Trachea (tissue), 1 donor: ENCODE measurements around the genes EML6 and PNPT1.

- PRO-cap: no peak
Observed at GRCh38 chr2:54664204-54664899, 59.1 kb upstream of the EML6 start.

GRCh38 chr2:54668639-54669320 lies 54.7 kb upstream of the EML6 start:
- PRO-cap: no peak

DNA sequence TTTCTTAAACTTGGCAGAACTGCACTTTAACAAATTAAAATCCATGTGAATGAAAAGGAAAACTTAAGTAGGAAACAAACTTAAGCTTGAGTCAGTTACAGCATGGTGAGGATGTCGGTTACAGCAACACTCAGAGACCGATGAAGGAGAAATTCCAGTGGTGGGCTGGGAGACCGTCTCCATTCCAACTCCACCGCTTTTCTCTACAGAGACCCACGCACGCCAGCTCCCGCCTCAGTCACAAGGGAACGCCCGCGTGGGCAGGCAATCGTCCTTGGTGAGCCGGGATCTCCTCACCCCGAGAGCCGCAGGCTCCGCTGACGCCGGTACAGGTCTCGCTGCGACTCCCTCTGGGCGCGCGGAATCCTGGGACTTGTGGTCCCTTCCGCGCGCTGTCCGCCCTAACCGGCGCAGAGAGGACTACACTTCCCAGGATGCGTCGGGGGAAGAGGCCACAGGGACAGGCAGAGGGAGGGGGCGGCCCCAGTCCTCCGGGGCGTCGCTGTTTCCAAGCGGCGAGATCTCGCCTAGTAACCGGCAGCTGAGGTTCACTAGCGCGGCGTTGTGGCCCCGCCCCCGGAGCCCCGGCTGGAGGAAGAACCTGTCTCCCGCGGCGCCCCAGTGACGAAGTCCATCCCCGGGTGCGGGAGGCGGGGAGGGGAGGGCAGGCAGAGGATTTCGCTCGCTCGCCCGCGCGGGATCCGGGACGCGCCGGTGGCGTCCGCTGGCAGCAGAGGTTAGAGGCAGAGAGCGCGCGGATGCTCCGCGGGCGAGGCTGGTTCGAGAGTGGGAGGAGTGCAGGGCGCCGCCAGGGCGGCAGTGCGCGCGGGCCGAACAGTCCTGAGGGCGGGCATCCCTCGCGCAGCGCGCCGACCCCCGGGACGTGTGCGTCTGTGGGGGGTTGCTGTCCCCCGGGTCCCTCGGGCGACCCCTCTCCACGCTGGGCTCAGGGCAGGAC lies at the start of gene EML6:
Gene EML6, plus strand, starts transcription at position 621 of the 958 bp plus-strand sequence.
- PRO-cap: bidirectional peak, plus-strand start at position 579 of the sequence, minus-strand start at position 201 of the sequence

- PRO-cap: no peak
Observed at GRCh38 chr2:54980609-54981428, 69.4 kb downstream of the RTN4 start.

DNA sequence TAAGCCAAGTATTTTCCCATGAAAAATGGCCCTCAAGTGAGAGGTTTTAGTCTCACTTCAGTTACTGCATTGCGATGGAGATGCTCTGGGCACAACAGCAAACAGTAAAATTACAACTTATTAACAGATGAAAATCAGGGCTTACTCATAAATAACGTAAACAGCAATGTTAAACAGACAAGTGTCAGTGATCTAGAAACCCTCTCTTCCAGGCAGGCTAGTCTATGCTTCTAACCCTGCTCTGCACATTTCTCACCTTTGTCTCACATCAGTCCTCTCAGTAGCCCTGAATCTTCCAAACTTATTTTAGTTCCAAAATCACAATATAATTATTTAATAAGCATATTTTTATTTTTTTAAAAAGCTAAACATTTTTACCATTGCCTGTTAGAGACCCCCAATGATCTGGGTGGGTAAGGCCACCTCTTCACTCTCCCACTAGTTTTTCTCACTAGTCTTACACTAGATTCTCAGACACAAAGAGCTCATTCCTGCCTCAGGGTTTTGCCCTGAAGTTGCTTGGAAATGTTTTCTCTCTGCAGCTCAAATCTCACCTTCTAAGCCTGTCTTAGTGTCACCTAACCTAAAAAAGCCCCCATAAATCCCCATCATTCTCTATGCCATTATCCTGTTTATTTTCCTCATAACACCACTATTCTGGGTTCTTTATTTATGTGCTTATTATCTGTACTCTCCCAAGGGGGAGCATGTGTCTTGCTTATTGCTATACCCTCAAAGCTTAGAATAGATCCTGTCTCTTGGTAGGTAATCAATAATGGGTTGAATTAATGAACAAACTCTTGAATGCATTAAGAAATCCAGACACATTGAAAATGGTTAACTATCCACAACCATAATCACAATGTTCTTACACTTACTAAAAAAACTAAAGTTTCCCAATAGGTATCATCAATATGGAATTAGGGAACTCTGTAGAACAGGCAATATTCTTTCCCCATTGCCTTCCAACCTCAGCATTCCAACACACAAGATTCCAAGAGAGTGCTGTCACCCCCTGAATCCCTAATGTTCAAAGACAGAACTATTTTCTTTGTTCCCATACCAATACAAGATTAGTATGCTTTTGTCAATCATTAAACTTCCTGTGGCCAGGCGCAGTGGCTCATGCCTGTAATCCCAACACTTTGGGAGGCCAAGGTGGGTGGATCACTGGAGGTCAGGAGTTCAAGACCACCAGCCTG lies 3.9 kb downstream of the RTN4 start:
- PRO-cap: no peak

GRCh38 chr2:55048866-55049351 lies 1.3 kb downstream of the RTN4 start:
- PRO-cap: bidirectional peak, plus-strand start at chr2:55048931, minus-strand start at chr2:55048664; bidirectional peak, plus-strand start at chr2:55049191, minus-strand start at chr2:55049019

GRCh38 chr2:55049352-55049889 lies 830 bp downstream of the RTN4 start:
- PRO-cap: bidirectional peak, plus-strand start at chr2:55049747, minus-strand start at chr2:55049544

- PRO-cap: no peak
Observed at GRCh38 chr2:55152458-55153224, 79.5 kb downstream of the CLHC1 start.

- PRO-cap: no peak
Observed at GRCh38 chr2:55530378-55530765, 10.9 kb downstream of the CFAP36 start.

DNA sequence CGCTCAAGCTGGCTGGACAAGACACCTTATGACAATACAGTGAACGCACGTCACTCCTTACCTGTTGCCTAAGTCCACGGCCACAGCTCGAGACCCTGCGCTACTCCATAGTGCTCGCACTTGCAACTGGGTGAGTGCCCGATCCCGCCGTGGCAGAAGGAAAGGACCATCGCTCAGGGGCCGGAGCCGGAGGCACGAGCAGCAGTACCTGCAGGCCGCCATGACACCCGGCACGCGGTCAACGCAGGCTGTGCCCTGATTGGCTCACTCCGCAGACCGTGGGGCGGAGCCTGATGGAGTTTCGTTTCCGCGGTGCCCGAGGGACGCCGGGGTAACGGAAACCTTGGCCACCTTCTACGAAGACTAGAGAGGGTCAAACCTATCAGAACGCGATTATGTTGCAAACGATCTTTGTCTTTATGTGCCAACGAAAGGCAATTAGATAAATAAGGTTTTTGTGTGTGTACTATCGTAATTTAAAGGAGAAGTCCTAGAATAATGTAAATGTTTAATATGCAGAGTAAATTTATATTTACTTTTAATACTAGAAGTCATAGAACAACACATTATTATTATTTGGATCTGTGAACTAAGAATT lies at the start of gene PNPT1:
Gene PNPT1, minus strand, starts transcription at position 243 of the 598 bp plus-strand sequence.
- PRO-cap: unidirectional peak, minus-strand start at position 234 of the sequence

- PRO-cap: unidirectional peak, minus-strand start at chr2:56185775
Observed at GRCh38 chr2:56185619-56186172, 1.9 kb downstream of the CCDC85A start.

GRCh38 chr2:56448908-56449397 lies 265.2 kb downstream of the CCDC85A start:
- PRO-cap: no peak

DNA sequence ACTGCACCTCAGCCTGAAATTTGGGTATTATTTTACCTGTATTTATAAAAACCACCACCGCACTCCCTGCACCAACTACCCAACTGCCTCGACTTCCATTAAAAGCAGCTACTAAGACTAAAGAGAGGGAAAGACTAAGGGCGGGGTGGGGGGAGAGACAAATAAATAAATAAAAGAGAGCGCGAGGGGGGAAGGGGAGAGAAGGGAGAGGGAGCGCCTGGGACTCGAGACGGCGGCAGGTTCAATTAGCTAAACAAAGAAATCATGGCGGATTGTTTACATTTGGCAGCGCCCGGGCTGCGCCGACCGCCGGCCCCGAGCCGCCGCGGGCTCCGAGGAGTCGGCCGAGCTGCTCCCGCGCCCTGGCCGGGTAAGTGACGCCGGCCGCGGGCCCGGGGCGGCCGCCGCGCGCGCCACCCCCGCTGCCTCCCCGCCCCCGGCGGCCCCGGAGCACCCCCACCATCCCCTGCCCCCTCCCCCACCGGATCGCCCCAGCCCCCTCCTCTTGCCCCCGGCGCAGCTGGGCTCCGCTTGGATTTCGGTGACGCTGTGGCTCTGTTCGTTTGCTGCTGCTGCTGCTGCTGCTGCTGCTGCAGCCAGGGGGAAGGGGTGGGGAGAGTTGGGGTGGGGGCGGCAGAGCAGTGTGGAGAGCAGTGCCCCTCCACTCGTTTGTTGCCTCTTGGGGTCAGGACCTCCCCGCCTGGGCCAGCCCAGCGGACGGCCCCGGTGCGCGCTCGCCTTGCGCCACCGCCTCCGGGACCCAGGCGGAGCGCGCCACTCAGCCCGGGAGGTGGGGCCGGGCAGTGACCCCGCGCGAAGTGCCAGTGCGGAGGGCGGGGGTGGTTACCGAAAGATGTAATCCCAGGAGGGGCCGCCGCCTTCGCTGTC lies 187.2 kb upstream of the FANCL start:
- PRO-cap: no peak

DNA sequence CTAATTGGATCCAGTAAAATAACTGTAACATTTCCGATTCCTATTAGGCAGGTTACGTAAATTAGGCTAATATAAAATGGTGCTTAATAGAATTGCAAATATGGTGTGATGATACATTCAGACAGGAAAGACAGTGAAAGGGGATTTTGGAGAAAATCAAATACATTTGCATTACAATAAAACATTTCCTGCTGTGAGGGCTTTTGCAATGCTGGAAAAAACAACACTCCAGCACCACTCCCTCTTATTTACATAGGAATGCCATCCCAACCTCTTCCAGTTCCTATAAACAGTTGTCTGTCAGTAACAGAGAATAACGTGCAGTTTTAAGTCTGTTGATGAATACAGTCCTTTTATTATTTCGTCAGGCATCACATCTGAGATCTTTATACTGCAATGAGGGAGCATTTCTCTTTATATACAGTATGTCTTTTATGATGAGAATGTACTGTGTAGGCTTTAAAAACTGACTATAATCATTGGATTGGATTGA lies 298.9 kb upstream of the FANCL start:
- PRO-cap: no peak

DNA sequence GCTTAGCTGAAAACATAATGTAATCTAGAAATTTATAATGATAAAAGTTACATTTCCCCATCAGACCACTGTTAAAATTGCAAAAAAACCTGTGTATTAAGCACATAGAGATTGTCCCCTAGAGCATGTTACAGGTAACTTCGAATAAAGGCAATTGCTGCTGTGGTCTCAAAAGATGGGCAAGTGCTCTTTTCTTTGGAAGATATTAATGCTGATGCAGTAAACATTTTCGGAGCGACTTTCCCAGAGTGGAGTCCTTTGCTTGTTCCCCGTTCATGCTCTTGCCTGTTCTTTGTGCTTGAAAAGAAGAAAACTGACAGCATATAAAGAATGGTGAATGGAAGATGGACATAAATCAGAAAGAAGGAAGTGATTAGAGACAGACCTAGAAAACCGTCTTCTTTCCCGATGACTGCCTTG lies 740.0 kb upstream of the FANCL start:
- PRO-cap: unidirectional peak, plus-strand start at position 226 of the sequence

GRCh38 chr2:60480554-60480945 lies 72.9 kb downstream of the BCL11A start:
- PRO-cap: no peak

GRCh38 chr2:60508253-60508883 lies 45.1 kb downstream of the BCL11A start:
- PRO-cap: no peak

- PRO-cap: no peak
Observed at GRCh38 chr2:60529711-60530587, 23.5 kb downstream of the BCL11A start.

GRCh38 chr2:60551627-60552247 lies 1.7 kb downstream of the BCL11A start:
- PRO-cap: unidirectional peak, minus-strand start at chr2:60551910

GRCh38 chr2:60556604-60557054 lies 3.2 kb upstream of the BCL11A start:
- PRO-cap: no peak